ENCODE measurements around a stretch of chr19.

DNA sequence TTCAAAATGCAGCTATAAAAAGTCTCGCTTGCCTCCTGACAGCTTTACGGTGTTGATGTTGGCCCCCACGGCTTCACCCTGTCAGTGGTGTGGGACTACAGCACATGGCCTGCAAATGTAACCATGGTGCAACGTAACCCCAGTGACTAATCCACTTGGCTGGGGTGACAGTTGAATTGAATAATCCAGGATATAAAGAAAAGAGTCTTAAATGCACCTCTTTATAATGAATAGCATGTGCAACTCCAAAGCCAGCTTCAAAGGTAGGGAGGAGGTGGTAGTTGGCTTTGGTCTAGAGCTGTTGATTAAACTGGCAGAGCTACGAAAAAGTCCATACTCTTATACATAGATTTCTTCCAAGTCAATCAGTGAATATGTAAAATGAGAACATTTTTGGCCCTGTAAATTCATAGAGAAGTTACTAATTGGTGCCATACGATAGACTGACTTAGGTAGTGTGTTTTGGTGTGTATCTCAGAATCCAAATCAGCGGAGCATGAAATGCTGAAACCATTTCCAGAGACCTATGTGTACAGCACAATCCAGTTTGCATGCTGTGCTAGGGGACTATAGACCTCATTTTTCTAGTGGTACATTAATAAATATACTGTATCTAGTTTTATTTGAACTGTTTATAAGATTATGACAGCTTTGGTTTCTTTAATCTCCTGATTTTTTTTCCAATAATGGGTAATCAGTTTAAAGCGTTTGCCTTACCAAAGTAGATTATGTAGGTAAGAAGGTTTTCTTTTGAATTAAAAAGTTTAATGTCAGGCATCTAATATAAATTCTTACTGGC lies 17.2 kb upstream of the DPY19L3 start:
- RRBS = no CpG with 5 or more reads among the region's 8 CpGs

- RRBS = no CpG with 5 or more reads among the region's 8 CpGs
These were observed 5.2 kb downstream of the FAAP24 start for GRCh38 chr19:32977270-32977684.

- RRBS = no CpG with 5 or more reads among the region's 14 CpGs
These were observed 42.1 kb downstream of the RHPN2 start for GRCh38 chr19:33022340-33023275.

DNA sequence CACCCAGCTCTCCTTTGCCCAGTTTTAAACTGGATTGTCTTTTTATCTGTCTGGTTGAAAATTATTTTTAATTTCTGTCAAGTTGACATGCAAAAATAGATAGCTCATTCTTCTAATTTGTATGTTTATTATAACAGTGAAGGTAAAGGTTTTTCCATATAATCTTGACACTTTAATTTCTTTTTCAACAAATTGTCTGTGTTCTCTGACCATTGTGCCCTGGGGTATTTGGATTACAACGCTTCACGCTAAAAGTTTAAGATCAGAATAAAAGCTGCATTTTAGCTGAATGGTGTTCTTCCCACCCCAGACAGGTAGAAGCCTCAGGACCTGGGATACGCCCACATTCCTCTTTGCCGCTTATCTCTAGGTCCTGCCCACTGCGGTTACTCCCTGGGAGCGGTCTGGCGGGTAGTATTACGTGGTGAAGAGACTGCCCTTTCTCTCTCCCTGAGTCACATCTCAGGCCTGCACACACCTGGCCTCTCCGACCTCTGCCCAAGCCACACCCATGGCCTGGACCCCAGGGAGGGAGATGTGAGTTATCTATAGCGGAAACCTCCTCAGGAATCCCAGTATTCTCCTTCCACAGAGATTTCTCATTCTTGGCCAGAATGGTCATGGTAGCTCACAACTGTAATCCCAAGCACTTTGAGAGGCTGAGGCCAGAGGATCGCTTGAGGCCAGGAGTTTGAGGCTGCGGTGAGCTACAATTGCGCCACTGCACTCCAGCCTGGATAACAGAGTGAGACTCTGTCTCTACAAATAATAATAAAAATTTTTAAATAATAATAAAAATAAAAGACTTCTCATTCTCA lies 17.3 kb downstream of the RHPN2 start:
- RRBS = no CpG with 5 or more reads among the region's 13 CpGs

DNA sequence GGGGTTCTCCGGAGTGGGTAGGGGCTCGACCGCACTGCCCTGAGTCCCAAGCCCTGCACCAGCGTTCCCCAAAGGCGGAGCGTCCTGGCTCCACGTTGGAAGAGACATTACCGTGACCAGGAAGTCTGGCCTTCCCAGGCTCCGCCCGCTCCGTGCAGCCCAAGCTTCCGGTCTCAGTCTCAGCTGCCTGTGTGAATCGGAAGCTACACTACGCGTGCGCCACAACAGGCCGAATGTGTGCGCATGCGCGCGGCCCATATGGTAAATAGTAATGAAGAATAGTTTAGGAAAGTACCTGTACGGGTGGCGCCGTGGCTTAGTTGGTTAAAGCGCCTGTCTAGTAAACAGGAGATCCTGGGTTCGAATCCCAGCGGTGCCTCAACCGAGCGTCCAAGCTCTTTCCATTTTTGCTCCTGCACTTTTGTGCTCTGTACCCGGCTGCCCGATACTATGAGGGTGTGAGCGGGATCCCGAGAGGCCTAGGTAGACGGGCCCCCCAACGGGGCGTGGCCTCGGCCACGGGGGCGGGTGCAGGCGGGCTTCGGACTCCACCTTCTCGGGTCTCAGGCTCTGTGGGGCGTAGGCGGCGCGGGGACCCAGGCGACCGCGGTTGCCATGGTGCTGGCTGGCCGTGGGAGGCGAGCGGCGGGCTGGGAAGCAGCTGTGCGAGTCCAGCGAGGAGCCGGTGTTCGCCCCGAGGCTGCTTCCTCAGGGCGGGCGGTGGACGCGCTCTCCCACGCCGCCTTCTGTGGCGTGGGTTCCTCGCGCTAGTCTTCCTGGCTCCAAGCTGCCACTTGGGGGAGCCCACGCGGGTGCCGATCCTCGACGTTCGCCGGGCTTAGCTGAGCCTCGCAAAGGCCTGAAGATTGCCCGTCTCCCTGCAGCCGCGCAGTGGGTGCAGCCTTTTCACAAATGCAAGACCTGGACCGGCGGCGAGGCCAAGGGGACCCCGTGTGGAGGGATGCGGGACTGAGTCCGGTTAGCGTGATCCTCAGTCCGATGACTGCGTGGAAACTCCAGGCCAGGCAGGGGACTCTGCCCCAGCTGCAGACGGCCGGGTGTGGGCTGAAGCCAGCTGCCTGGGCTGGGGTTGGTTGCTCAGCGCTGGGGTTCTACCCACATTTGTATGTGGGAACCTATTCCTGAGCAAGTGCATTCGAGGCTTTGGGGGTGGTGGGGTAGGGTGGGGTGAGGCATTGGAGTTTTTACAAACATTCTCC lies 17.0 kb upstream of the LRP3 start:
- RRBS = 2% methylated on average over 21 of the region's 91 CpGs

DNA sequence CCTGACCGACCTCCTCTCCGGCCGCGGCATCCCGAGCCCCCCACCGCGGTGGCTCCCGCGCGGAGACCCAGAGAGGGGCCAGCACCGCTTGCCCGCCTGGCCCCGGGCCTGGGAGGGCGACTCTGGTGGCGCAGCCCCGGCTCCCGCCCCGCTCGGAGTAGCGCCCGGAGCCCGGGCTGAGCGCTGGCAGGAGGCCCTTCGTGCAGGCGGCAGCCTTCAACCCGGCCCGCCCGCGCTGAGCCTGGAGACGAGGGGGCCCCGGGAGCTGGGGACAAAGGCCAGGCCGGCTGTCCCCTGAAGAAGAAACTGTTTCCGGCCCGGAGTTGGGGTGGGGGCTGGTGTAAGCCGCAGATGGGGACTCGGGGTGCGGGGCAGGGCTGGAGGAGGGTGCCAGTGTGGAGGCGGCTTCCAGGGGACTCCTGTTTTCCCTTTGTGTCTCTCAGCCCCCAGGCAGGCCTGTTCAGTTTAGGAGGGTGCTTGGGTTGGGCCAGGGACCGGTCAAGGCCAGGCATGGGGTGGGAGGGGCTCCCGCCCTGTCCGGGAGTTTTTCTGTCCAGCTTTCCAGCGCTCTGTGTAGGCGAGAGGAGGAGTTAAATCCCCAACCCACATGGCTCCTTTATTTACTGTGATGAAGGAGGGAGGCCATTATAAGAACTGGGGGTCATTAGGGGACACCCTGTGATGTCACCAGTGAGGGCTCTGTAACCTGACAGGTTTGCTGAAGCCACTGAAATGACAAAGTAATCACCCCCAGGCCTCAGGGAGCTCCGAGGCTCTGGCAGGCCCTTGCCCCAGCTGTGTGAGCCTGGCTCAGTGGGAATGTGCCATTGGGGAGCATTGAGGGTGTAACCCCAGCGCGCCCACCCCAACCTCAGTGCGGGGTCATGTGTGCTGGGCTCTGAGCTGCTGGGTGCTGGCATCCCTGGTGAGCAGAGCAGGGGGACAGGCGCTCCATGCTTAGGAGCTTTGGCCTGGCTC lies 1.1 kb downstream of the LRP3 start:
- RRBS = 6% methylated on average over 23 of the region's 48 CpGs

GRCh38 chr19:33226719-33227302 lies 1.2 kb upstream of the SLC7A10 start:
- RRBS = 4% methylated on average over 38 of the region's 59 CpGs

GRCh38 chr19:33246608-33247285 lies 21.1 kb upstream of the SLC7A10 start:
- RRBS = no CpG with 5 or more reads among the region's 8 CpGs

- RRBS = 69% methylated on average over 4 of the region's 20 CpGs
These were observed 28.2 kb downstream of the CEBPA start for GRCh38 chr19:33273803-33274902.

DNA sequence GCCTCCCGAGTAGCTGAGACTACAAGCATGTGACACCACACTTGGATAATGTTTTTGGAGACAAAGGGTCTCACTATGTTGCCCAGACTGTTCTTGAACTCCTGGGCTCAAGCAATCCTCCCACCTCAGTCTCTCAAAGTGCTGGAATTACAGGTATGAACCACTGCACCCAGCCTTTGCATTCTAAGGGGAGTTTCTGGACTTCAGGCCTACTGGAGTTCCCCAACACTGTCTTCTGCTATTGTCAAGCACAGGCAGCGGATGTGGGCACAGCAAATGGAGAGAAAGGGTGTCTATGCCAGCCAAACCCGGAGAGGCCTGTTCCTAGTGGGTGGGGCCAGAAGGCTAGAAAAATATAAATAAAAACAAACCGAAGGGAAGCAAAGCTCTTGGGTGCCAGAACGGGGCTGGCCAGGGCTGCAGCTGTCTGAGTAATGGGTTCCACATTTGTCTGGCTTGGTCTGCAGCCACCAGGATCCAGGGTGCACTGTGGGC lies 6.2 kb downstream of the CEBPA start:
- RRBS = no CpG with 5 or more reads among the region's 5 CpGs

DNA sequence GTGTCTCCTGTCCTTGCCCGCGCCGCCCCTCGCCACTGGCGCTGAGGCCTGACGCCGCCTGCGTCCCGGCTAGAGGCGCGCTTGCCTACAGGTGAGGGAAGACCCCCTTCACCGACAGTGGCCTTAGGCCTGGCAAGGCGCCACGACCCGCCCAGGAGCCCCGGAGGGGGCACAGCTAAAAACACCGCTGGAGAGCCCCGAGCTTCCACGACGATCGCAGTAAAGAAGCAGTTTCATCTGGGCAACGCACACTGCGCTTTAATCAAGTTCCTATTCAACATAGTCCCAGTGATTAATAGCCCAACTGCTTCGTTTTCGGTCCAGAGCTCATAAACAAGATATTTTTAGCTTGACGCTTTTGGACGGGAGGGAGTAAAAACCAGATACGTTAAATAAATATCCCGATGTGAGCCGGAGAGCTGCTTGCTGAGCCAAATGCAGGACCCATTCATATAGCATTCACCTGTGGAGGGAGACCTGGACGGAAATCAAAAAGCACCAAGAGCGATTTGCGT lies 1.5 kb upstream of the CEBPA start:
- RRBS = 21% methylated on average over 7 of the region's 33 CpGs

- RRBS = no CpG with 5 or more reads among the region's 3 CpGs
These were observed 7.2 kb downstream of the CEBPG start for GRCh38 chr19:33380601-33381185.

GRCh38 chr19:33390508-33391157 lies 17.1 kb downstream of the CEBPG start:
- RRBS = 37% methylated on average over 2 of the region's 24 CpGs

GRCh38 chr19:33396891-33397776 lies 23.6 kb downstream of the CEBPG start:
- RRBS = no CpG with 5 or more reads among the region's 27 CpGs

GRCh38 chr19:33414381-33414670 lies 40.8 kb downstream of the CEBPG start:
- RRBS = no CpG with 5 or more reads among the region's 13 CpGs

DNA sequence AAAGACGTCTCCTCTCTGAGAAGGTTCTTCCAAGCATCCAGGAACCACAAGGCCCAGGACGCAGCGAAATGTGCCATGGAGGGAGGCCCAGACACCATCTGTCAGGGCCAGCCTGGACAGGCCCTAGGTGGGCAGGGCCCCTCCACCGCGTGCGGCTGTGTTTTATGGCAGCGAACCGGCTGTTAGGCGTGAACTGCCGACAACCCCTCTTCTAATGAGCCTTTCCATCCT lies 53.2 kb downstream of the CEBPG start:
- RRBS = no CpG with 5 or more reads among the region's 10 CpGs

- RRBS = no CpG with 5 or more reads among the region's 10 CpGs
These were observed 19.2 kb downstream of the PEPD start for GRCh38 chr19:33502164-33502936.

DNA sequence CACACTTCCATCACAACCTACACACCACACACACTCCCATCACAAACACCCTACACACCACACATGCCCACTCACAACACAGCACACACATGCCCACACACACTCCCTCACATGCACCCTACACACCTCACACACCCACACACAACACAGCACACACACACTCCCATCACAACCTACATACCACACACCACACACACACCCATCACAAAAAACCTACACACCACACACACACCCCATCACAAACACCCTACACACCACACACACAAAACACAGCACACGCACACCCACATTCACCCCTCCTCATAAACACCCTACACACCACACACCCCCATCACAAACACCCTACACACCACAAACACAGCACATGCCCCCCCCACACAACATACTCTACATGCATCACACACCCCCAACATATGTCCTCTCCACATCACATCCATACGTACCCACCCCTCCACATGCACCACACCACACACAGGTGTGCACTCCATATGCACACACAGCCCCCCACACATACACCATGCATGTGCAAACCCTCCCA lies 15.0 kb downstream of the PEPD start:
- RRBS = no CpG with 5 or more reads among the region's 2 CpGs

- RRBS = 4% methylated on average over 37 of the region's 77 CpGs
These were observed 377 bp upstream of the KCTD15 start for GRCh38 chr19:33796212-33796773.

- RRBS = no CpG with 5 or more reads among the region's 34 CpGs
These were observed 108.7 kb downstream of the KCTD15 start for GRCh38 chr19:33905215-33905874.